Fibroblast of villous mesenchyme (primary cell): ENCODE measurements around a stretch of chr22.

DNA sequence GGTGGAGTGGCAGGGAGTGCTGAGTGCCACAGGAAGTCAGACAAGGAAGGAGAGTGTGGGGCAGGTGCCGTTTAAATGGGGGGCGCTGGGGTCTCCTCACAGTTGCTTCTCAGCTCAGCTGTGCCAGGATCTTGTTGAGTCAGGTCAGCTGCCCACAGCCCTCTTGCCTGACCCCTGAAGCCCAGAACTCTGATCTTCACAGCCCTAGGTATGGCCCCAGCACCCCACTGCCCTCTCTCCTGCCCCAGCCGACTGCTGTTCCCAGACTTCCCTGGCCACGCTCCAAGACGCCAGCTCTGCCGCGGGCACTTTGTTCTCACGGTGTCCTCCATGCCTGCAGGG is 1.1 kb upstream of the MIOX start:
- CAGE, long polyA plus RNA: no peak

DNA sequence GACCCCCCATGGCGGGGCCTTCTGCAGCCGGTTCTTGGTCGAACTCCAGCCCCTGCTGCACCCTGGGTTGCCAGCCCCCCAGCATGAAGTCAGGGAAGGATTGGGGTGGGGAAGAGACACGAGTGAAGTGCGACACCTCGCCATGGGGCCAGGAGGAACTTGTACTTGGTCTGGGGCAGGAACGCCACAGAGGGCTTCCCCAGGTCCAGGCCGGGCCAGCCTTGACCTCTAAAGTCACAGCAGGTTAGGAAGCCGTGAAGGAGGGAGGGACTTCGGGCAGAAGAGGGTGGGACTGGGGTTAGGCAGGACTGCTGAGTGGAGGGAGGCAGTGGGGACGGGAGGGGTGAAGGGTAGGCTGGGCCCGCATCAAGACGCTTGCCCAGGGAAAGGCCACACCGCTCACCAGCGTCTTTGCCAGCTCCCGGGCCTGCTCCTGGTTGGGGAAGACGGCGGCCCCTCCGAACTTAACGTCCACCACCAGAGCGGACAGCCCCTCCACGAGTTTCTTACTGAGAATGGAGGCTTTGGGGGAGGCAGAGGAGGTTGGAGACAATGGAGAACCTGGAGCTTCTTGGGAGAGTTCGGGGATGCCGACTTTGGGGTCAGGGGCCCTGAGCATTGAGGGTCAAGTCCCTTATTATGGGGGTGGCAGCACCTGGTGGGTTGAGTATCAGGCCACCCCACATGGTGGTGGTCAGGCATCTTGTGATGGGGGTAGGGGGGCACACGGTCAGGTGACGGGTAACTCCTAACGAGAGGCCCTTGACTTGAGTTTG is 1.6 kb upstream of the SCO2 start:
- CAGE, long polyA plus RNA: no peak

GRCh38 chr22:50530076-50530814 is 433 bp upstream of the TYMP start:
- CAGE, long polyA plus RNA: no peak

DNA sequence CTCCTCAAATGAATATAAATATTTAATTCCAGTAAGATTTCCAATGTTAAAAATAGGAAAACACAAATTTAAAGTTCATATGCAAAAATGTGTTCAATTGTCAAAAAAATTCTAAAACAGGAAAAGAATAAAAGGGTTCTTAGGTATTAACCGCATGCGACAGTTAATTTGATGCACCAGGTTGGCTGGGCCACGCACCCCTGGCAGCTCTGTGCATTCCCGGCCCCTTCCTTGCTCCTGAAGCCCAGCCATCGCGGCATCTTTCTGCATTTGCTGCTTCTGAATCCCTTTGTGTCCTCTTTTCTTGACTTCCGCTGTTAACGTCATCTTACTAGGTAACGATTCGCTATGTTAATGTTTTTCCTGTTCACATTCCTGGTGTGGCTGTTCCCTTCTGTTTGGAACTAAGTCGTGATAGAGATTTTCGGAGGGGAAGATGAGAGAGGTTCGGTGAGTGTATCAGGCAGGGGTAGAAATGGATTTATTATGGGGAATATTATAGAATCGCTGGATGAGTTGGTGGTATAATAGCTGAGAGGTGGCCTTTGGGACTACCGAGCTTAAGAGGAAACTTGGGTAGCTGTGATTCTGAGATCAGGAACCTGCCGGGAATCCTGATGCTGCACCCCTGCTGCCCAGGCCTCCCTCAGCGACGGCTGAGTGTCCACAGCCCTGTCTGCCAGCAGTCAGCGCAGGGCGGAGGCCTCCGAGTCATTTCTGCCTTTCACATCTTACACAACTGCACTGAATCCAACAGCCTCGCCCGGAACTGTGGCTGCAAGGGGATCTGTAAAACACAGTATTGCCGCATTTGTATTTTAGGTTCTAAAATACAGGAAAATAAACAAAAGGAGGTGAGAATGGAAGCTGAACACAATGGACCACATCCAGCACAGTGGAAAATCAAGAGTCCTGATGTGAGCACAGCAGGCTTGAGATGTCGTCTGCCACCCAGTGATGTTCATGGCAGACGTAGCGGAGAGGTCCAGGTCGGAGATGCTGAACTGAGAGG is 5.7 kb upstream of the ODF3B start:
- CAGE, long polyA plus RNA: no peak

- CAGE, long polyA plus RNA: no peak
Measured at GRCh38 chr22:50548373-50549276, 2.9 kb downstream of the KLHDC7B start.

DNA sequence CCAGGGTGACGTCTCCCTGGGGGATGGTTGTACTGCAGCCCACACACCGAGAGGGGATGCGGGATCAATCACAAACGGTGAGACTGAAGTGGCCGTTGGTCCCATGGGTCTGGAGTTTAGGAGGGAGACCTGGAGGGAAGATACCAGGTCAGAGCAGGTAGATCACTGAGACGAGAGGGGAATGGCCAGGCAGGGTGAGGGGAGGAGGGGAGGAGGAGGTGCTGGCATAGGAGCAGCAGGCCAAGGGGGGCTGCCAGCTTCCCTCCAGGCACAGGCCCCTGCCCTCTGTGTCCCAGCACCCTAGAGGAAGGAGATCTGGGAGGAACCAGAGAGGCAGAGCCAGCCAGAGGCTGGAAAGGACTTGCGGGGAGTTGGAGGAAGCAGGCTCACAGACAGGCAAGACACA is 7.1 kb downstream of the MAPK8IP2 start:
- CAGE, long polyA plus RNA: no peak

GRCh38 chr22:50613468-50614080 is 13.0 kb downstream of the MAPK8IP2 start:
- CAGE, long polyA plus RNA: no peak

DNA sequence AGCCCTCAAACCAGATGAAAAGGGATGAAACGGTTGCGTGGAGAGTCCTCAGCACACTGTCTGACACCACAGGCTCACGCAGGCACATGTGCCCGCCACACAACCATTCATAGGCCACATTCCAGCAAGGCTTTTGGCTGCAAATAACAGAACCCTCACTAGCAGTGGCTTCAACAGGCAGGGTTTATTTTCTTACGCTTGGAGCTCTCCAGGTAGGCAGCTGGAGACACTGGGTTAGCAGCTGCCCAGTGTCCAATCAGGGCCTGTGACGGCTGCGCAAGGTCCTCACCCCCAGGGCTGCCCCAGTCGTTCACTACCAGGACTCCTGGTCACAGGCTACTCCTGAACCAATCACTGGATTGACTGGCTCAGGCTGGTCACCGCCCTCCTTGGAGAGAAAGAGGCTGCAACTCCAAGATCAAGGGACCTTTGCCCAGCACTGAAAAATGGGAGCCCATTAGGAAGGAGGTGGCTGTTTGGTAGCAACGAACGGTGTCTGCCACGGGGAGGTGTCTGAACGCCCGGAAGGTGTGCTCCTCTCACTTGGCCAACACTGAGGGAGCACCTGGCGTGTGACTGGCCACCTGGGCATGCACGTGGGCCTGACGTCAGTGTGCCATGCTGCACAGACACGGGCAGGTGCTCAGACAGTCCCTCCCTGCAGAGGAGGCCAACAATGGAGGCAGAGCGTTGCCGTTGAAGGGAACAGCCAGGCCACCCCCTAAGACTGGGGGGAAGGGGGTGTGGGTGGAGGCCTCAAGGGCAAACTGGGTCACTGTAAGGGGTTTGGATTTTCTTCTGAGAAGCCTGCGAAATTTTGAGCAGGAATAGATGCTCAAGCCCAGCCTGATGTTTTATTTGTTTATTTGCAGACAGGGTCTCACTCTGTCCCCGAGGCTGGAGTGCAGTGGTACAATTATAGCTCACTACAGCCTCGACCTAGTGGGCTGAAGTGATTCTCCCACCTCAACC is 5.1 kb downstream of the ARSA start:
- CAGE, long polyA plus RNA: no peak

DNA sequence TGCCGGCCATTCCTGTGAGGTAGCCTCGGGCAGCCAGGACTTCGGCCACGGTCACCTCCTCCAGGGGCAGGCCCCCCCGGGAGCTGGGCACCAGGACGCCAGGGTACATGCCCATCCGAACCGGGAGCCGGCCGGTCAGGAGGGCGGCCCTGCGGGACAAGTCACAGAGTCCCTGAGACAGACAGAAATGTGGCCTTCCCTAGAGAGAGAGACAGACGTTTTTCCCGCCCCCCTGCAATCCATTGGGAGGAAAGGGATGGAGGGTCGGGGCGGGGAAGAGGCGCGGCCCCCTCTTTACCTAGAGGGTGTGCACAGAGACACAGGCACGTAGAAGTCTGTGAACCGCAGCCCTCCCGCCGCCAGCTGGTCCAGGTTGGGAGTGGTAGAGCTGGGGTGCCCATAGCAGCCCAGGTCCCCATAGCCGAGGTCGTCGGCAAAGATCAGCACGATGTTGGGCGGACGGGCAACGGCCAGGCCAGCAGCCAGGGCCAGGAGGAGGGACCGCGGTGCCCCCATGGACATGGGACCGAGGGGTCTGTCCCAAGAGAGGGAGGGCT is 616 bp downstream of the ARSA start:
- CAGE, long polyA plus RNA: no peak

- CAGE, long polyA plus RNA: no peak
Measured at GRCh38 chr22:50674113-50674609, 46.2 kb upstream of the ARSA start.

DNA sequence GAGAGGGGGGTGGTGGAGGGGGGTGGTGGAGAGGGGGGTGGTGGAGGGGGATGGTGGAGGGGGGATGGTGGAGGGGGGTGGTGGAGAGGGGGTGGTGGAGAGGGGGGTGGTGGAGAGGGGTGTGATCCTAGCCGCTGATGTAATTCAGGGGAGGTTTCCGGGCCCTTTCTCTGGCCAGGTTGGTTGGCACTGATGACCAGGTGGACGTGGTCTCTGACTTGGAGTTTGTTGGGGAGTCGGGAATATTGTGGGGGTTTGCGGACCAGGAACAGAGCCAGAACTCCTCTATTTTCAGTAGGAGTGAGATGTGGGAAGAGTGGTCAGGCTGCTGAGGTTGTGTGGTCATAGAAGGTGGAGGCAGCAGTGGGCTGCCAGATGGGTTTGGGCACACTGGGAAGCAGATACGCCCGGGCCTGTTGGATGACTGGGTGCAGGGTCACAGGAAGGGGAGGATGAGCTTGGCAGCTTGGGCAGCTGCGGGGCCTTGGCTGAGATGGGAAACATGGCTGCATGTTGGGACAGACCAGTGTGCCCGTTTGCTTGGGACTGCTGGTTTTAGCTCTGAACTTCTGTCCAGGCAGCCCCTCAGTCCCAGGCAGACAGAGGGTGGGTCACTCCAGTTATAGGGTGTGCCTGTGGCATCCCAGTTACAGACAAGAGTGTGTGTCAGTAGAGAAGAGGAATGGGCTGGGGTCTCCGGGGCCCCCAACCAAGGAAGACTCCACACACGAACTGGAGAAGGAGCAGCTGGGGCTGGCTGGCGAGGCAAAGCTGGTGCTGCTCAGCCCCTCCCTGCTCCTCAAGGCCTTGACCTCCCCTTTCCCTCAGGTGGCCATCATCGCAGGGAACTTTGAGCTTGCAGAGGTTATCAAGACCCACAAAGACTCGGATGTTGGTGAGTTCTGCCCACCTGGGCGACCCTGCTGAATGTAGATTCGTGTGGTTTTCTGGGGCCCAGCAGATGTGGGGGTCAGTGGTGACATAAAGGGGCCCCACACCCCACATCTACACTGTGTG is 53.9 kb upstream of the ACR start:
- CAGE, long polyA plus RNA: no peak

- CAGE, long polyA plus RNA: no peak
Measured at GRCh38 chr22:50720366-50720684, 17.7 kb upstream of the ACR start.

DNA sequence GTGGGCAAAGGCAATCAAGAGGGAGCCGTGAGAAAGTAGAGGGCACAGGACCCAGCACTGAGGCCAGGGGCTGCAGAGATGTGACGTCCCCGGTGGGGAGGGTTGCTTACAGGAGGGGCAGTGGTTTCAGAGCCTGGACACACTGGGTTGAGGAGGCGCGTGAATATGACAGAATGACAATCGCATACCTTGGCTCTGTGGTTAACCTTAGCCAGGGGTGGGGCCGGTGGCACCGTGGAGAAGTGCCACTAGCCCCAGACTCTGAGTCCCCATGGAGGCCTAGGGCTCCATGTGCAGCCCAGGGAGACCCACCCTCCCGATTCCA is 3.7 kb upstream of the ACR start:
- CAGE, long polyA plus RNA: no peak